Zone of skin (tissue), 1 donor: Measurements from ENCODE around the genes SNAP23 and CDAN1.

DNA sequence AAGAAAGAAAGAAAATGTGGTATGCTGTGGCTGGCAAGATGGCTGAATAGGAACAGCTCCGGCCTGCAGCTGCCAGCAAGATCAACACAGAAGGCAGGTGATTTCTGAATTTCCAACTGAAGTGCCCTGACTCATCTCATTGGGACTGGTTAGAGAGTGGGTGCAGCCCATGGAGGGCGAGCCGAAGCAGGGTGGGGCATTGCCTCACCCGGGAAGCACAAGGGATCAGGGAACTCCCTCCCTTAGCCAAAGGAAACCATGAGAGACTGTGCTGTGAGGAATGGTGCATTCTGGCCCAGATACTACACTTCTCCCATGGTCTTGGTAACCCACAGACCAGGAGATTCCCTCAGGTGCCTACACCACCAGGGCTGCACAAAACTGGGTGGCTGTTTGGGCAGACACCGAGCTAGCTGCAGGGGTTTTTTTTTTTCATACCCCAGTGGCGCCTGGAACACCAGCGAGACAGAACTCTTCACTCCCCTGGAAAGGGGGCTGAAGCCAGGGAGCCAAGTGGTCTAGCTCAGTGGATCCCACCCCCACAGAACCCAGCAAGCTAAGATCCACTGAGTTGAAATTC lies 27.9 kb upstream of the TMEM87A start:
- RRBS, result no CpG with 5 or more reads among the region's 7 CpGs

GRCh38 chr15:42331293-42331682 lies 28.0 kb upstream of the CAPN3 start:
- RRBS, result no CpG with 5 or more reads among the region's 2 CpGs

DNA sequence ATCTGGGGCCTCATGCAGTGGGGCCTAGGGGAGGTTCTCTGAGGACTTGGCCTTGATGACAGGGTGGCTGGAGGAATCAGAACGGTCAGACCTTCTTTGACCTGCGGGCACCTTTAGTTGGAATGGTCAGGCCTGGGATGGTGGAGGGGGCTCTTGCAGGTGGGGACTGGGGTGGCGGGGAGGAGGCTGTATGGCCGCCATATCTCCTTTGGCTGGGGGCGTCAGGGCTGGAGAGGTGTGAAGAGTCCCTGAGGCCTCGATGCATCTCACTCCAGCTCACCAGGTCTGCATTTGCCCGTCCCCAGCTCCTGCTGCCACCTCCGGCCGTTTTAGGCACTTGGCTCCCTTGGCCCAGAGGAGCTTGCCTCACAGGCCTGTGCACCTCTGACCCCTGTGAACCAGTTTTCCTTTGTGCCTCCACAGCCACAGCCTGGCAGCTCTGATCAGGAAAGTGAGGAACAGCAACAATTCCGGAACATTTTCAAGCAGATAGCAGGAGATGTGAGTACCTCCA lies 49.6 kb downstream of the CAPN3 start:
- RRBS, result no CpG with 5 or more reads among the region's 10 CpGs

DNA sequence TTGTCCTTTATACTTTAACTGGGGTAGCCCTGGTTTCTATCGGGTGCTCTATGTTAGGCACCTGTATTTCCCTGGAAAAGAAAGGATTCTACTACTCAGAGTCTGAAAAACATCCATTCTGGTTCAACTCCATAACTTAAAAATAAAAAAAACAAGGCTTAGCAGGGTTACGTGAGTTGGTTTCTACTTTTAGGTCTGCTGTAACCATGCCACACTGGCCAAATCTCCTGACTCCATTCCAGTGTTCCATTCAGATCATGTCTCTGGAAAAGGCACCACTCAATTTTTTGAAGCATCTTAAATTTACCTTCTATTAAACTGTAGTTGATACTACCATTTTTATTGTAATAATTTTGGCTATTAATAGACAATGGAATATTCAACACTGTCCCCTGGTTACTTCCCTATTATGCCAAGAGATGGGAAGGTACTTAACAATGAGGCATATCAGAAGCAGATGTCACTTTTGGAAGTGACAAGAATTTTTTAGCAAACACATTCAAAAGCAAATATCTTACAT lies 62.1 kb downstream of the CAPN3 start:
- RRBS, result no CpG with 5 or more reads among the region's 2 CpGs

DNA sequence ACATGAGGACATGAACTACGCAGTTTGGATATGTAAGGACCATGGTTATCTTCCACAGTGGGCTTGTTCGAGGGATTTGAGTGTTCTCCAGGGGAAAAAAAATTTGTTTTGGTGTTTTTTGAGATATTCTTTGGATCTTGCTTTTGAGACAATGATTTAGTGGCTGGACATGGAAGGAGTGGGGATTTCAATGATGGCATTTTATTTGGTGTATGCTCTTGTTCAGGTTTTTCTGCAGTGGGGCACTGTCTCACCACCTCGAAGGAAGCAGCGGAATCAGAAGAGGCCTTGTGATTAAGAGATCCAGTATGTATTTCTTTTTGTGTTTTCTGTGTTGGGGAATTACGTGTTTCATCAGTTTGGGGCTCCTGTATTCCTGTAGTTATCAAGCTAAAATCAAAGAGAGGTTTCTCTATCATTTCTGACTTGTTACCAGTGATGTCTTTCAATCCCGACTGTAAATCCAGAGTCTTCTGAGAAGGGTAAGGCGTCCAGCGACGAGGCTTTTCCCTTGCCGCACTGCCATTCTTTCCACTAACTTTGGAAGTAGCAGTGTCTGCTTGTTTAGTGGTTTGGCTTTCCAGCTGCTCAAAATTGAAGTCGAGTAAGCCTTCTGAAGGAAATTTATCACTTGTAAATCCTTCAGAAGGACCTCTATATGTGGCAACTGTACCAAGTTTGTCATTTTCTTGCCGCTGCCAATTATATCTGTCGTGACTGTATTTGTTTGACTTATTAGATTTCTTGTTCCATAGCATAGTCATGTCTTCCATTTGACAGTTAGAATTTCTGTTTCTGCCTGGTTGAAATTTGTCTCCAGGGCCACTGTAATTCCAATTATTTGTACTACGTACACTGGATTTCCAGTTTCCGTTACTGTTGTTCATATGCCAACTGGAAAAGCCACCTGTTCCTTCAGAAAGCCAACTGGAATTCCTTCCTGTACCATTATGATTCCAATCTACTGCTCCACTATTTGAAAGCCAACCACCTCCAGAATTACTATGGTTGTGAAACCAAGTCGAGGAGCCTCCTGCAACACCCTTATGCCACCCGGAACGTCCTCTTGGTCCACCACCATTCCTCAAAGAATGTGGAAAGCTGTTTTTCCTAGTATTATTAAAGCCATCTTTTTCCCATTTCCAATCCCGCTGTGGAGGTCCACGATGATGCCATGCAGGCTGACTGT lies 39.9 kb downstream of the ZNF106 start:
- RRBS, result no CpG with 5 or more reads among the region's 20 CpGs

DNA sequence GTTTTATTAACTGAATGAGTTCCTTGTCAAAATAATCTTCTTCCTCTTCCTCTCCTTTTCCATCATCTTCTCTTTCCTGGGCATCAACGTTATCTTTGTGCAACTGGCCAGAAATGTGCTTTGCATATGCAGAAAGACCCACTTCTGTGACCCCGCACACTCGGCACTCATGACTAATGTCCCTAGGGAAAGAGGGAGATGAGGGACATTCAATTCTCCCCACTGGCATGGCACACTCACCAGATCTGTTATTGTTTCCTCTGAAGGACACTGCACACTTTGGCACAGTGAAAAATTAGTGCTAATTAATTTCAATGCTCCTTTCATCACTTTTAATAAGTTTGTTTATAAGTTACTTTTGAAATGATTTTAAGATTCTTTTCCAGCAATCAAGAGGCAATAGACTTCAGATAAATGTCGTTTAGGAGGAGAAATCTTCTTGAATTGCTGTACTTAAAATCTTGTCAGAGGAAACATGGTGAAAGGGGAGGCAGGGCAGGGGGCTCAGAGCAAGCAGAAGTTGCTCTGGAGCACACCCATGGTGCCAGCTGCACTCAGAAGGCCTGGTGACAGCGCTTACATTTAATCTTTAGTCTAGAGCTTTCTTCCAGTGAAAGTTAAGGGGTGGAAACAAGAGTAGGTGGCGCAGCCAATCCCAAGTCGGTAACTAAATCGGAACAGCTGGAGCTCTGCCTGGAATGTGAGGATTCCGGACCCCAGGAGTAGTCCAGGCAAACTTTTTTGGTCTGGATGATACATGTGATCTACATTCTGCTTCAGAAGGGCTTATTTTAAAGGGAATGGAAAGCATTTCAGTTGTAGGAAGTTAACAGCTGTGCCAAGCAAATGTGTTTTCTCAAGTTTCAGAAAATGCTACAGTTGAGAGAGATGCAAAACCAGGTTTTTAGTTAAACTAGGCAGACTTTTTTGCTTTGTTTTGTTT lies 33.7 kb downstream of the ZNF106 start:
- RRBS, result no CpG with 5 or more reads among the region's 9 CpGs

GRCh38 chr15:42494941-42496159 lies at the start of gene SNAP23:
TSS of gene SNAP23 (plus strand) at chr15:42495634.
- RRBS, result under 1% methylated on average over 8 of the region's 53 CpGs

DNA sequence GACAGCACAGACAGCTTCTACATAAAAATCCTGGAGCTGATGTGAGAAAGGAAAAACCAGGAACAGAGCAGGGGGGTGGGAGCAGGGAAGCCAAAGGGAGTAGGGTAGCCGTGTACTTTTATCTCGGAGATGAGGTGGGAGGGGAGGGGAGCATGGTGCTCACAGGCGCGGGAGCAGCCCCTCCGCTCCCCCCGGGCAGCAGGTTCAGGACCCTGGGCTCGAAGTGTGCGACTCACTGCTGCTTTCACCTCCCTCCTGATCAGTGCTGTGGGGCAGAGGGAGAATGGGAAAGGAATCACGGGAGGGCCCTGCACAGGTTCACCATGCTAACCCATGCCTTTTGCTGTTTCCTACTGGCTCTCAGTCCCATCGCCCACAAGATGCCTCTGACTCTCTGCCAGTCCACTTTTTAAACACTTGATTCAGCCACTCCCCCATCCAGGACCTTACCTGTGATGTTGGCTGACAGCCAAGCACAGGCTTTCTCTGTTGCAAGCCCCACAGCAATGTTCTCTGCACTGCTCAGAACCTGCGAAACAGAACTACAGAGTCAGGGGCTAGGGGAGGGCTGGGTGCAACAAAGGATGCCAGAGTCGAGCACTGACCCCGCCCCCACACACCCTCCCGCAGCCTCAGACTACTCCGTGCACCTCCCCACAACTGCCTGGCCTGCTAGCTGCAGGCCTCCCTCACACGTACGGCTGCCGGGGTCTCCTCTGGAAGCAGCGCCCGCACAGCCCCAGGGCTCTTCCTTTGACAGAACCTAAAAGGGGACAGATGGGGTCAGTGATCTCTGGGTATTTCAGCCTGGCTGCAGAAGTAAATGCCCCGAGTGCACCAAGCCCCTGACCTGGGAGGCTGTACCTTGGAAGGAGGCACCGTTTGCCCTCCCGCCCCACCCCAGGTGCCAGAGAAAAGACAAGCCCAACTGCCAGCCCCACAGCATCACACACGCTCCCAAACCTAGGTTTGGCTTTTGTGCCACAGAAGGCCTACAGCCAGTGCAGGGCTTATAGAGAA lies 9.1 kb downstream of the CDAN1 start:
- RRBS, result no CpG with 5 or more reads among the region's 24 CpGs

- RRBS, result 2% methylated on average over 21 of the region's 75 CpGs
Measured at GRCh38 chr15:42736838-42737922, at the start of gene CDAN1. TSS of gene CDAN1 (minus strand) at chr15:42737128.

DNA sequence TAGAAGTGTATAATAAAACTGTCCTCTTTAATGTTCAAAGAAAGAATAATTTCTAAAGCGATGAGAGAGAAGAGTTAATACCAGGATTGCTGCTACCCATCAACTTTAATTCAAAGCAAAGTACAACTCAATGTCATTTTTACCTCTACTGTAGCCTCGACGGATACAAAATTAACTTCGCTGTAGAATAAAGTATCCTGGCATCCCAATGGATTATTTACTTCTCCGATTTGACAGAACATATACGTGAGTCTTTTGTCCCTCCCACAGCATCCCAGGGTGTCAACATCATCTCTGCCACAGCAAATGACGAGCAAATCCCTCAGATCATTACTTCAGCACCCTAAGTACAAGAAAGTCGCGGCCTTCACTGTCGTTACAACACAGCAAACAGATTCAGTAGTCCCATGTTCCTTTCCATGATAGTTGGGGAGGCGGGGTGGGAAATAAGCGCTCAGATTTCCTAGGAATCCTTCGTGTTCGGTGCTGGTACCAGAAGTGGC lies 911 bp downstream of the TTBK2 start:
- RRBS, result no CpG with 5 or more reads among the region's 14 CpGs

DNA sequence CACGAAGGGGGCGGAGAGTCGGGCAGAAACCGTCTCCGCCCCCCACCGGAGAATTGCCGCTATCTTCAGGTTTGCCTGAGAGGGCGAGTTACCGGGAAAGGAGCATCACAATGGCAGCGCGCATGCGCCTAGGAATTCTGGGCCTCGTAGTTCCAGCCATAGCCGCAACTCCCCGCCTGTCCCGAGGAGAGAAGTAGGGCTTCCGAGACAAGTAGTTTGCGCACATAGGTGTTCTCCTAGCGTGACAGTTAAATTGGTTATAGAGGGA lies 296 bp upstream of the TTBK2 start:
- RRBS, result no CpG with 5 or more reads among the region's 19 CpGs

GRCh38 chr15:43185686-43186303 lies 592 bp downstream of the CCNDBP1 start:
- RRBS, result 2% methylated on average over 9 of the region's 37 CpGs

DNA sequence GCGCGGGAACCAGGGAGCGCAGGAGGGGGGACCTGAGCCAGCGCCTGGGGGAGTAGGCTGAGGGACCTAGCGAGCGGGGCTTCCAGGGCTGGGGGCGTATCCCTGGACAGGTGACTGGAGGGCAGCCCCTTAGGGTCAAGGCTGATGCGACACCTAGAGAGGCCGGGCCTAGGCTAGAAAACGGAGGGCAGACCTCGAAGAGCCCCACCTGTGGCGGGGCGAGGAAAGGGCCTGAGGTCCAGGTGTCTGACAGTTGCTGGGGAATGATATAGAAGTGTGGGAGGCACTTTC lies 494 bp downstream of the TUBGCP4 start:
- RRBS, result no CpG with 5 or more reads among the region's 13 CpGs

DNA sequence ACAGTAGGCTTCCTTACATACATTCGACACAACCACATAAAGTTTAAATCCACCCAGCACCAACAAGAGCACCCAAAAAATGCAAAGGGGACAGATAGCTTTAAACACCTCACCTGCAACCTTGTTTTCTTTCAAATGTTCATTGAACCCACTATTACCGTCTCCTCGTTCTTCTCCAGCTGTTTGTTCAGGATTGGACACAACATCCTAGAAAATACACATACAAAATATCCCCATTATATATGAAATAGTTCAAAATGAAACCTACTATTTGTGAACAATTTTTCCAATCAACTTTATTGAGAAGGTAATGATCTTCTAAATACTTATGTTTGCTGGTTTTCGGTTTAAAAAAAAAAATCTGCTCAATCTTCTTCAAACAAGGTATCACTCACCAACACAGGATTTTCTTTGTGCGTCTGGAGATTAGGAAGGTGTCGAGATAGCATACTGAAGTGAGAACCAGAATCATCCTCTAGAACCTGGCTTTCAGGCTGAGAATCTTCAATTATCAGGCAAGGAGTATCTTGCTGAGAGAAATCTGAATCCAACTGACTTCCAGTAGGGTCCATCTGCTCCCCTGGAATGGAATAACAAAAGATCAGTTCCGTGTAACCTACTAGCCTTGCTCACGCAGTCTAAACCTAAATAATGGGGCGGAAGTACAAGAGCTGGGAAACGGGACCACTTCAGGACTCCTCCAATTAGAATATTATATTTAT lies 906 bp downstream of the TP53BP1 start:
- RRBS, result no CpG with 5 or more reads among the region's 10 CpGs

- RRBS, result 12% methylated on average over 3 of the region's 9 CpGs
Measured at GRCh38 chr15:43509831-43510520, 7.4 kb upstream of the MAP1A start.

DNA sequence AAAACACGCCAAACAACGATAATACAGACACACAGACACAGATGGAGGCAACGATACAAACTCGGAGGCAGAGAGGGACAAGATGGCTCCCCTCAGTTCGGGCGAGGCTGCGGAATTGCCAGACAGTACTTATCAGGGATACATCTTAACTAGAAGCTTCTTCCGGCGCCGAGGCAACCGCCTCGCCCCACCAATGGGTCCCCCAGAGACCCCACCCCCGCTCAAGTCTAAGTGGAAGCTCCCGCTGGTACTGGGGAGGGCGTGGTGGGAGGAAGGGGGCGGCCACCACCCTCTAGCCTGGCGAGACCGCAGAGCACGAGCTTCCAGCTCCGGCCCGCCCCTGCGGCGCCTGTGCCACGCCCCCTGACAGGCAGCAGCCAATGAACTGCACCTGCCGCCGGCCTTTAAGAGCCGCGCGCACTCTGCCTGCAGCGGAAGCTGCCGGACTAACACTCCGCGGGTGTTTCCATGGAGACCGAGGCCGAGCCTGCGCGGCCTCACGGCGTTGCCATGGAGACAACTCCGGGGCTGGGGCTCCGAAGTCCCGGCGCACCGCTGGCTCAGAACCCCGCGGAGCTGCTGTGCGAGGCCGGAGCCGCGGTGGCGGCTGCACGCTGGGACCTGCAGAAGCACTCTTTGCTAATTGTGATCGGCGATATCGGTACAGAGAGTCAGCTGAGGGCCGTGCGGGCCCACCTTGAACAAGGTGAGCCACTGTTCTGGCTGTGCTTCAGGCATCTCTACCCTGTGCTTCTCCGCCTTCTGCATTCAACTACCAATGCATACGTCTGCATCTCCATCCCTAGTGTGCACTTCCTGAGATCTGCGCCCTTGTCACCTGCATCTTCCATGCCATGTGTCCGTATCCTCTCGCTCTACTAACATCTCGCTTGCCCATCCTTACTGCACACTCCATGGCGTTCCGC lies 6.6 kb upstream of the MAP1A start:
- RRBS, result 2% methylated on average over 27 of the region's 65 CpGs

DNA sequence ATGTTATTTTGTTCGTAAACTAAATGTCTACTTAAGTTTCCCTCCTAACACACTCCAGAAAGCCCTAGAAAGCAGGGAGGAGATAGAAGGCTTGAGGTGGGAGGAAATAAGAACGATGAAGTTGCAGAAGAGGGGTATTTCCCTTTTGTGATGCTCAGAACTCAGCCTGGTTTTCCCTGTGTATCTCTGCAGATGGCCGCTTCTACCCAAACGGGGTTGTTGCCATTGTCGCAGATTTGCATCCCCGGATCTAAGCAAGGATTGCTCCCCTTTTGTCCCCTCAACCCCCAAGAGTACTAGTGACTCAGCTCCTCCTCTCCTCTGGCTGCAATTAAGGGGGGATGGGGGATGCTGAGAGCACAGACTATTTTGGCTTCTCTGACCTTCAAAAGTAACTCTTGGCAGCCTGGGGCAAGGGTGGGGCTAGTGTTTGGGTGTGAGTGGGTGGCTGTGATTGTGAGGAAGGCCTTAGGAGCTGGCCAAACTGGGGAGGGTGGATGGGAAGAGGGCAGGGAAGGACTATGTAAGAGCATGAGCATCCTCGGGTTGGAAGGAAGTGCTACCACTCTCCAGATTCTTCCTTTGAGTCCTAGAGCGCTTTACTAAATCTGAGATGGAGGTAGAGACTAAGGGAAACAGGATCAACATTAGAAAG lies 1.3 kb upstream of the MAP1A start:
- RRBS, result no CpG with 5 or more reads among the region's 8 CpGs

- RRBS, result no CpG with 5 or more reads among the region's 6 CpGs
Measured at GRCh38 chr15:43688145-43688368, 5.6 kb upstream of the CKMT1A start.

- RRBS, result no CpG with 5 or more reads among the region's 11 CpGs
Measured at GRCh38 chr15:43814290-43814807, 10.1 kb downstream of the MFAP1 start.